Zone of skin (tissue), 1 donor: ENCODE measurements around a stretch of chr6.

- RRBS = no CpG with 5 or more reads among the region's 4 CpGs
Observed at GRCh38 chr6:215663-215935, 76.7 kb upstream of the DUSP22 start.

DNA sequence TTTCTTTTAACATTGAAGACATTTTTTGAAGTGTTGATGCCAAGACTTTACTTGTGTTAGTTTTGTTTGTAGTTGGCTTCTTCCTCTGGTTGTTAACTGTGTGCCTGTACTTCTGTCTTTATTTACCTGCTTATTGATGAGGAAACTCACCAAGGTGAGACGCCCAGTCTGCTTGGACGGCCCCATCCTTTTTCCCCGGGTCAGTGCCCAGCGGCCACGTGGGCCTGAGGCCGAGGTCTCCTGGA, 24.7 kb downstream of the DUSP22 start:
- RRBS = no CpG with 5 or more reads among the region's 6 CpGs

DNA sequence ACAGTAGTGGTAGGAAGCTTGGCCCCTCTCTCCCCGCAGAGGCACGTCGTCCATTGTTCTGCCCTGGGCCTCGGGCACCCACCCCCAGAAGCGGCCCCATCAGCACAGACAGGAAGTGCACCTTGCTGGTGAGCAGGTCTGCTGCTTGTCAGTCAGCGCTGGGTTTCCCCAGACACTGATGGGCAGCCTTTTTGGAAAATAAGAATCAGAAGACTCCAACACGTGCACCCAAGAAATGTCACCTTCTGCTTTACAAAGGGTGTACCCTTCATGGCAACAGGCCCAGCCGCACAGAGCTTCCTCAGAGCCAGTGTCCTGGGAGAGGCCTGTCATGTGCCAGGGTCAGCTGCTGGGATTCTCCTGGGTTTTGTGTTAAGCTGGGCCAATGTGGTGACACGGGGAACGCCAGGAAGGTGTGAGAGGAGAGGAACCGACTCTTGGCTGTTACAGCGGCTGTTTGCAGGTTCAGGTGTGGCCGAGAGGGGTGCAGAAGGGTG, 34.7 kb upstream of the IRF4 start:
- RRBS = no CpG with 5 or more reads among the region's 13 CpGs

GRCh38 chr6:358384-358905, 33.1 kb upstream of the IRF4 start:
- RRBS = 11% methylated on average over 3 of the region's 7 CpGs

GRCh38 chr6:814394-814862, 121.5 kb upstream of the EXOC2 start:
- RRBS = no CpG with 5 or more reads among the region's 4 CpGs

DNA sequence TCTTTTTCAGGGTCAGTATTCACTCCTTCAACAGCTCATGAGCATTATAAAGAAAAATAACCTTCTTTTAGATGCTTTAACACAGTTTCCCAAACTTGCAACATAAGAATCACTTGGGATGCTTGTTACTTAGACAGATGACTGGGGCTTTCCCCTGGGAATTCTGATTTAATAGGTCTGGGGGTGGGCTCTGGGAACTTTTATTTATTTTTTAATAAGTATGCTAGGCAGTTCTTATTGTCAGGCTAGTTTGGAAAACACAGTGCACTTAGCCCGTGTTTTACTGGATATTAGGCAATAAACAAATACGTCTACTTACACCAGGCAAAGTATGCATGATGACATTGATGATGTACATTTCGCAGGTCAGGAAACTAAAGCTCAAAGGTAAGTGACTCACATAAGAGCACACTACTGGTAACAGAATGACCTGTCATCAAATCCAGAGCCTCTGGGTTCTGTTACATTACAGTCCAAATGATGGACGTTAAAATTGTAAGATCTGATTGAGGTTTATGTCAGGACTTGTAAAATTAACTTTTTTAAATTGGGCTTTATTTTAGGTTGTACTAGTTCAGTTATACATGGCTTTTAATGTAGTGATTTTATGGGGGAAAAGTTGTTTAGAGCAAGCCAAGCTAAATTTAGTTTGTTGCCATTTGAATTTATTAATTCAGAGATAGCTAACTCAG, 144.5 kb upstream of the EXOC2 start:
- RRBS = no CpG with 5 or more reads among the region's 4 CpGs

- RRBS = no CpG with 5 or more reads among the region's 8 CpGs
Observed at GRCh38 chr6:1046089-1046557, 265.8 kb upstream of the FOXQ1 start.

- RRBS = no CpG with 5 or more reads among the region's 12 CpGs
Observed at GRCh38 chr6:1070085-1070554, 241.8 kb upstream of the FOXQ1 start.

DNA sequence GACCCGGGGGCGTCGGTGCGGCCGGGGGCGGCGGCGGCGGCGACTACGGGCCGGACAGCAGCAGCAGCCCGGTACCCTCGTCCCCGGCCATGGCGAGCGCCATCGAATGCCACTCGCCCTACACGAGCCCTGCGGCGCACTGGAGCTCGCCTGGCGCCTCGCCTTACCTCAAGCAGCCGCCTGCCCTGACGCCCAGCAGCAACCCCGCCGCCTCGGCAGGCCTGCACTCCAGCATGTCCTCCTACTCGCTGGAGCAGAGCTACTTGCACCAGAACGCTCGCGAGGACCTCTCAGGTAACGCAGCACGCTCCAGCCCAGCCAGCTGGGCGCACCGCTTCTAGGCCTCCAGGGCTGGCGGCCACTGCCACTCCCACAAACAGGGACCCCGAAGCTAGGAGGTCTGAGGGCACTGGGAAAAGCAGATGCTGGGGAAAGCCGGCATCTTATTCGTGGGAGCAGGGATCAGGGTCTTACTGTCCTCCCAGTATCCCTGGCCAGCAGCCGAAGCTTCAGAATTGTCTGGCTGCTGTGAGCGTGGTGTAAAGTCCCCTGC, 1.5 kb downstream of the FOXF2 start:
- RRBS = no CpG with 5 or more reads among the region's 44 CpGs

DNA sequence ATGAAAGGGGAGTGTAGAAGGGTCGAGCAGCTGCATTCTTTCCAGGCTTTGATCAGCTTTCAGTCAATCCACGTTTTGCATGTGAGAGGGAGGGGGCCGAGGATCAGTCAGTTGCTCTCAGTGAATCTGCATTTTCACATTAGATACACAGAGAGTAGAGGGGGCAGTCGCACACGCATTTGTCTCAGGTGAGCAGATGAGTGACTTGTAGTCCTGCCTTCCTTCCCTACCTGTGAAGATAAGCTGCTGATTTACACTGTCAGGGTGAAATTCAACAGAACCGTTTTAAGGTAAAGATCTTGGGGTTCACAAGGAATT, 78.8 kb downstream of the FOXF2 start:
- RRBS = no CpG with 5 or more reads among the region's 6 CpGs

DNA sequence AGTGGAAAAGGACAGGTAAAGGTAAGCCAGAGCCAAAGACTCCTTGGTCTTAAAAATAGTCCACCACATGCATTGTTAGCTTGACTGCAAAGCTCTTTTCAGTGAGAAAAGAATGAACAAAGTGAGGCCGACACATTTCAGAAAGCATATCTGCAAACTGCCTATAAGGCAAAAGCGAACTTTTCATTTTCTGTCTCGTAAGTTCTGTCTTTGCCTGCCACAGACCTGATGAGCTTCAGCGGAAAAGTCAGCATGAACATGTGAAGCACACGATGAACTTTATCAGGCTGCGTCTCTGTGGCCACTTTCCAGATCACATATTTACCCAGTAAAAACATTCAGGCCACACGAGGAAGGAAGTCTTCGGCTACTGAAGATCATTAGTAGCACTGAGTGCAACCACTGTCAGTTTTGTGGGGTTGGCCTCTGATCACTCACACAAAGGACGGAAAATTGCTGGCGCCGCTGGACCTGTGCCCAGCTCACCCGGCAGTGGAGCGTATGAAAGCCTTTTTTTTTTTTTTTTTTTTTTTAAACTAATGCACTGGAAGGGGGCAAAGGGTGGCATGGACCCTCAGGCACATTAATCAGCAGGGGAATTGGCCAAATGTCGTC, 223.0 kb downstream of the FOXC1 start:
- RRBS = no CpG with 5 or more reads among the region's 14 CpGs

DNA sequence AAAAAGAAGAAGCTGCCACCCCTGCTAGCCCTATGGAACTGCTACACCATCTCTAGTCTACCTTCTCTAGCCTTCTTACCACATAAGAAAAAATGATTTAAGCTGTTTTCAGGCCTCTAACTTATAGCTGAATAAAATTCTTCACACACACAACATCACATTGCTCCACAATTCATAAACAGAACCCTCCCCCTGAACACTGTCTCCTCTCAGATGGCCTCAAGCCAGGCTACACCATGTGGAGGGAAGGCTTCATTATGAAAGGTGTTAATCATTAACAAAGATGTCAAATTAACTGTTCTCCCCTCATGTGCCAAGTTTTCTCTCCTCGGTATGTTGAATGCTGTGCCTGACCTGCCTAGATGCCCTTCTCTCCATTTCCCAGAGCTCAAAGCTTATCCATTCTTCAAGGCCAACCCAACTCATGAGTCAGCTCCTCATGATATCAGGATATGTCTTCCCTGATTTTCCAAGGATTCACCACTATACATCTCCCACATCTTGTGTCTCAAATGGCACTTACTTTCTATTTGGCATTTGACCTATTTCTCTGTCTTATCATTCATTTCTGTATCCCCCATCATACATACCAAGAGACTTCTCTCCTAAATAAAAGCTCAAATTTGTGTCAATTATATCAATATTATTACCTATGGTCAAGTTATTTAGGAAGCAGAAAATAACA, 210.3 kb downstream of the GMDS start:
- RRBS = no CpG with 5 or more reads among the region's 1 CpG

DNA sequence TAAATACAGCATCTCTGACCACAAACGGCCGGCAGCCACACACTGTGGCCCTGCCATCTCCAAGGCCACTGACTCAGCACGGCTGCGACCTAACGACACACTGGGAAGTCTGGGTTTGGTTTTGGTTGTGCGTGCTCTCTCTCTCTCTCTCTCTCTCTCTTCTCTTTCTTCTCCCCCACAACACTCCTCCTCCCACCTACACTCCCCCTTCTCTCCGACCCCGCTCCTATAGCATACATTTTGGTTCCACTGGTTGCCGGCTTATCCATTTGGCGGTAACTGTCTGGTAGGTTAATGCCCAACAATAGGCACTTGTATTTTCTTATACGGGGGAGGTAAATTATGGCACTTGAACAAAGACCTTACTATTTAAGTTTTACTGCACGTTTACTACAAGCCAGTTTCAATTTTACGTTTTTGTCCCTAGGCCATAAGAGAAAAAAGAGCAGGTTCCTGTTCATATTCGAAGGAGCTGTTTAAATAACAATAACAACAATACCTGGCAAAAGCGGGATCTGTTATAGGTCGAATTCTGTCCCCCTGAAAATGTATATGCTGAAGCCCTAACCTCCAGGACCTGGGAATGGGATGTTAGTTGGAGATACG, 103.6 kb downstream of the GMDS start:
- RRBS = no CpG with 5 or more reads among the region's 17 CpGs

GRCh38 chr6:2211101-2211637, 34.2 kb downstream of the GMDS start:
- RRBS = no CpG with 5 or more reads among the region's 5 CpGs

DNA sequence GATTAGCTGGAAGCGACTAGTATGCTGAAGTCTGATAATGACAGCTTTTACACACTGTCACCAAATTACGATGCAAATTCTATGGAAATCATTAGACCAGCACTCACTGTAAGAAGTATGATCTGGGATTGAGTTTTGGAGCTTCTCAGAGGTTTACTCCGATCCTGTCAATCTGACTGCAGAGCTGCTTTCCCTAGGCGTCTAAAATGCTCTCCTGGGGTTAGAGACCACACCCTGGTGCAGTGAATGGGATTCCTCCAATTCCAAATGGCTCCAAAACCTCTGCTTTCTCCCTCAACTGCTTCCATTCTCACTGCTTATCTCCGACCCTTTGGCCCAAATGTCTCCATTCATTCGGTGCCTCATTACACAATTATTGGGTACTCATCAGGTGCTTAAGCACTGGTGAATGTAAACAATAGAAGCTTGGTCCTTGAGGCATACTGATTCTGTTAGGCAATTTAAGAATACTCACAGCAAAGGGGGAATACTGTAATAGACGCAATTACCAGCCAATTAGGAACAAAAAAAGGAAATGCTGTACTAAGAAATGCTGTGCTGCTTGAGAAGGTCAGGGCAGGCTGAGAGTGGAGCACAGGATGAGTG, 23.2 kb downstream of the GMDS start:
- RRBS = no CpG with 5 or more reads among the region's 7 CpGs

DNA sequence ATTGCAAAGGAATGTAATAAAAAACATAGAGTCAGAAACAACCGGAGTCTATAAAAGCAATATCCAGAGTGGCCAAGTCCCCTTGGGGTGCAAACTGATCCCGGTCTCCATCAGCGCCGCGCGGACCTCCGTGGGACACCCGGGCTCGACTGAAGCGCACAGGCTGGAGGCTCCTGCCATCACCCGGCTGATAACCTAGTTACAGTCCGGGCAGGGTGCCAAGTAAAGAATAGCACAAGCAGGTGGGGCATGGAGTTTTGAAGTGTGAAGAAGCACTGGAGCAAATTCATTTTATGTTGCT, 205.1 kb upstream of the GMDS start:
- RRBS = 42% methylated on average over 11 of the region's 12 CpGs

GRCh38 chr6:2534271-2534617, 216.5 kb downstream of the MYLK4 start:
- RRBS = no CpG with 5 or more reads among the region's 2 CpGs

DNA sequence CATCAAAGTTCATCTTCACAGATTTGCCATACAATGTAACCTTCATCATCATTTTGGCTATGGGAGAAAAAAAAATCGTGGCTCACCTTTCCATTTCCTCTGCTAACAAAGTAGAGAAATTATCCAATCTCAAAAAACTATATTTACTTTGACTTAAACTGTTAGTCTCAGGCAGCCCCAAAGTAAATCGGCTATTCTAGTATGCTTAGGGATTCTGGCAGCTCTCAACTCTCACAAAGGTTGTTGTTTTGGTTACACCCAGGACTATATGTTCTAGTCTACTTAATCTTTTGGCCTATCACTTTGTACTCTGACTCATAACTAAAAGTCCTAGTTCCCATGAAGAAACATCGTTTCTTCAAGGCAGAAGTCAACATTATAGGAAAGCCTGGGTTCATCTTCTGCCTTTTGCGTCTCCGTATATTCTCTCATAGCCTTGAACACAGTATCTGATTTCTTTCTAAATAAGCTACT, 42.3 kb downstream of the MYLK4 start:
- RRBS = no CpG with 5 or more reads among the region's 5 CpGs

GRCh38 chr6:2762929-2763173, 2.3 kb upstream of the WRNIP1 start:
- RRBS = no CpG with 5 or more reads among the region's 3 CpGs

DNA sequence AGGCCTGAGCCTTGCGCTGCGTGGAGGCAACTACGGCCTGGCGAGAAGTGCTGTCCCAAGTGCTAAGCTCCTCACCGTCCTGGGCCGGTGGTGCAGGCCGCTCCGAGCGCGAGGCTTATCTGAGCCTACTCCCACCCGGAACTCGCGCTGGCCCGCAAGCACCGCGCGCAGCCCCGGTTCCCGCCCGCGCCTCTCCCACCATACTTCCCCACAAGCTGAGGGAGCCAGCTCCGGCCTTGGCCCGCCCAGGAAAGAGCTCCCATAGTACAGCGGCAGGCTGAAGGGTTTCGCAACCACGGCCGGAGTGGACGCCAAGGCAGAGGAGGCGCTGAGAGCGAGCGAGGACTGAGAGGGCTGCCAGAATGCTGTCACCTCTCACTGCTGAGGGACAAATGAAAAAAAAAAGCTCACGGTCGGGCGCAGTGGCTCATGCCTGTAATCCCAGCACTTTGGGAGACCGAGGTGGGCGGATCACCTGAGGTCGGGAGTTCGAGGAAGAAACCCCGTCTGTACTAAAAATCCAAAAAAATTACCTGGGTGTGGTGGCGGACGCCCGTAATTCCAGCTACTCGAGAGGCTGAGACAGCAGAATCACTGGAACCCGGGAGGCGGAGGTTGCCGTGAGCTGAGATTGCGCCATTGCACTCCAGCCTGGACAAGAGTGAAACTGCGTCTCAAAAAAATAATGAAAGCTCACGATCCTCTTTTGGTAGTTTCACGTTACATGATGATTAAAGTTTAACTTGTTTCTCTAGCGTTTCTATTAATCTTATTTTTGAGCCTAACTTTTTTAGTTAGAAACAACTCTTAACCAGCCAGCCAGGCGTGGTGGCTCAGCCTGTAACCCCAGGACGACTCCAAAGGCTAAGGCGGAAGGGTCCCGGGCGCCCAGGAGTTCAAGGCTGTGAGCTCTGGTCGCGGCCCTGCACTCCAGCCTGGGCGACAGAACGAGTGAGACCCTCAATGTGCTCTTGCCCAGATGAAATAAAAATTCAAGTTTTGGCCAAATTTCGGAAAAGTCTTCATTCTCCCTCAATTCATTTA, 1.4 kb upstream of the WRNIP1 start:
- RRBS = 97% methylated on average over 6 of the region's 61 CpGs